ReNcell CX (cell line): ENCODE data around the genes LCAT and SLC12A4.

DNA sequence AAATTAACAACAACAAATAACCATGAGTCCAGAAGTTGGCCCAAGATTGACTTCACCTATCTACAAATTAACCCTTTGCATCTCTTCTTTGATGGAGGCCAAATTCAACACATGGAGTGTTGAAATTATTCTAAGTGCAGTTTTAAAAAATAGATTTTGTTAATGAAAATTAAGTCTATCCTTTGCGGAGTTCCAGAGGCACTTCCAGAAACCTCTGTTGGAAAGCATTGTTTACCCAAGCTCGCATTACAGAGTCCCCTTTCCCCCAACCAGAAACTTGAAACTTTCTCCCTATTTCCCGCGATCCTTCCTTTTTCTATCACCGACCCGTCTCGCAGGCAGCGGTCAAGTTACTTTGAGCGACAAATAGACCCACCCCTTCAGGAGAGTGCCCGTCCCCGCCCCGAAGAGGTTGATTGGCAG is 326 bp upstream of the PSKH1 start:
- PRO-cap: bidirectional peak, plus-strand start outside the sequence, minus-strand start at position 346 of the sequence

DNA sequence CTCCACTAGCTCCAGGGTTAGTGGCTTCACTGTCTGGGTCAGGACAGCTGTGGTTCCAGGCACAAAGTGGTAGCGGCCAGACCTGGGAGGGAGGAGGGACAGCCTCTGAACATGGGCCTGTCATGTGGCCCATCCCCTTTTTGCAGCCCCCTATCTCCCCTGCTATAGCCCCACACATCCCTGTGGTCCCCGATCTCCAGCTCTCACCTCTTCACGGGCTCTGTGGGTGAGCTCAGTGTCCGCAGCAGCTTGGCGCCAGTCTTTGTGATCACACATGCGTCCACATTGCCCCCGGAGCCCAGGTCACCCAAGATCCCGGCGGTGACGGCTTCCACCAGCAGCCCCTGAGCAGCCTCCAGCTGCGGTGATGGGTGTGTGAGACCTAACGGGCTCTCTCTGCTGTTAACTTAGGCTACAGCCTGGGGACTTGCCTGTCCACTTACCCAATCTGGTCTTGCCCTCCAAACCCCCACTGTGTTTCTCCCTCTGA is 2.0 kb downstream of the PSMB10 start:
- PRO-cap: no peak

DNA sequence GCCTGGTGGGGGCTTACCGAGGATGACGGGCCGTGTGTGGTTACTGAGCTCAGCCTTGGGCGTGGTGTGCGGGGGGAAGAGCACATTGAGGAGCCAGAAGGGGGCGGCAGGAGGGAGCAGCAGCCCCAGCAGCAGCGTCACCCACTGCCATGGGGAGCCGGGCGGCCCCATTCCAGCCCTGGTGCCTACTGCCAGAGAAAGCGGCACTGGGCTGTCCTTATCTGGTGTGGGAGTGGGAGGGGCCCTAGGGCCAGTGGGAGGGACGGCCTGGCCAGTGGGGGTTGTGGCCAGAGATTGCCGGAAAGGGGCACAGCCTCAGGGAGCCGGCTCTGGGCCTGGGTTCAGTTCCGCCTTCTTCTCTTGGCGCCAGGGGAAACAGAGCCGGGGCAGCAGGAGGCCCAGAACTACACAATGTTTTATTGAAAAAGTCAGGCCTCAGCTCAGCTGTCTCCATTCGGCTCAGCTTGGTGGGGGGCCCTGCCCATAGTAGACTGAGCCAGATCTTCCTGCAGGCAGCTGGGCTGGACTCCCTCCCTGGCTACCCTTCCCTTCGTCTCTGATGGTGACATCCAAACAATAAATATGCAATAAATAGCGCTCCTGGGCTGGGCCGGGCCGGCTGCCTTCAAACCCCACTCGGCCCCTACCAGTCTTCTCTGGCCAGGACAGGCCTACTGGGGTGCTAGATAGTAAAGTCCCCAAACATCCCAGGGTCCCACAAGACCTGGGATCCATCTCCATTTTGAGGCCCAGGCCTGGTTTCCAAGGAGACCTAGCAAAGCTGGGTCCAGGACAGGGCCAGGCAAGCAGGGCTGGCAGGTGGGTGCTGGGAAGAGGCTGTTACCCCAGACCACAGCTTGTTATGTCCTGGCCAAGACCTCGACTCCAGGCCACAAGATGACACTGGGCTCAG is at the start of gene LCAT:
TSS of gene LCAT (minus strand) at position 190 of the 913 bp plus-strand sequence.
- PRO-cap: bidirectional peak, plus-strand start at position 358 of the sequence, minus-strand start at position 184 of the sequence

- PRO-cap: bidirectional peak, plus-strand start at chr16:67968748, minus-strand start at chr16:67968597
These were observed at the start of gene SLC12A4 for GRCh38 chr16:67968431-67969407. Gene SLC12A4, minus strand, starts transcription at chr16:67968637.

- PRO-cap: no peak
These were observed 5.0 kb downstream of the DPEP2 start for GRCh38 chr16:67994181-67994872.

DNA sequence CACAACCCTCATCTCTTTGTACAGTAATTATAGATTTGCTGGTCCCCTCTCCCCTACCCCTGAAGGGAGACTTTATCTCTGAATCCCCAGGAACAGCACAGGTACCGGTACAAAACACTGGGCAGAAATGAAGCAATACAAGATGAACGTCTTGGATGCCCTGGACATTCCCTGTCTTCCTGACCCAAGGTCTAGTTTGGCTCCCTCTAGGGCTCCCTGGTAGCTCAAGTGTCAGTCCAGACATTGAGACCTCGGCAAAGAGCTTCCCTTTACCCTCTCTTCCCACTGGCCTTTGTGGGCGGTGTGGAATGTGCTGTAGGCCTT is 1.4 kb upstream of the NFATC3 start:
- PRO-cap: no peak

- PRO-cap: no peak
These were observed 1.6 kb downstream of the NFATC3 start for GRCh38 chr16:68086716-68087246.

GRCh38 chr16:68091516-68092125 is 6.5 kb downstream of the NFATC3 start:
- PRO-cap: no peak

GRCh38 chr16:68118982-68119475 is 33.9 kb downstream of the NFATC3 start:
- PRO-cap: no peak

DNA sequence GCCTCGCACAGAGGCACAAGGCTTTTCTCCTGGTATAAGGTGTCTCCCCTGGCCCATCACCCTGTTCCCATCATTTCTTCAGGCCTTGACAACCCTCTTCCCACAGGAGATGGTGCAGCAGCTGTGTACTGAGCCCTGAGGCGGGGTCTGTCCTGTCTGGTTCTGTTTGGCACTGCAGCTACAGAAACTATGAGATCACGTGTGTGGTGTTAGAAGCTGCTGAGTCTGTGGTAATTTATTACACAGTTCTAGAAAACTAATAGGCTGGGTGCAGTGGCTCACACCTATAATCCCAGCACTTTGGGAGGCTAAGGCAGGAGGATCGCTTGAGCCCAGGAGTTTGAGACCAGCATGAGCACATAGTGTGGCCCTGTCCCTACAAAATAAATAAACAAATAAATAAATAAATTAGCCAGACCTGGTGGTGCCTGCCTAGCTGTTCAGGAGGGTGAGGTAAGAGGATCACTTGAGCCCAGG is 7.3 kb downstream of the PLA2G15 start:
- PRO-cap: no peak

GRCh38 chr16:68263493-68263938 is 810 bp upstream of the SLC7A6 start:
- PRO-cap: no peak

- PRO-cap: no peak
These were observed 19.5 kb downstream of the SLC7A6 start for GRCh38 chr16:68283531-68284516.

DNA sequence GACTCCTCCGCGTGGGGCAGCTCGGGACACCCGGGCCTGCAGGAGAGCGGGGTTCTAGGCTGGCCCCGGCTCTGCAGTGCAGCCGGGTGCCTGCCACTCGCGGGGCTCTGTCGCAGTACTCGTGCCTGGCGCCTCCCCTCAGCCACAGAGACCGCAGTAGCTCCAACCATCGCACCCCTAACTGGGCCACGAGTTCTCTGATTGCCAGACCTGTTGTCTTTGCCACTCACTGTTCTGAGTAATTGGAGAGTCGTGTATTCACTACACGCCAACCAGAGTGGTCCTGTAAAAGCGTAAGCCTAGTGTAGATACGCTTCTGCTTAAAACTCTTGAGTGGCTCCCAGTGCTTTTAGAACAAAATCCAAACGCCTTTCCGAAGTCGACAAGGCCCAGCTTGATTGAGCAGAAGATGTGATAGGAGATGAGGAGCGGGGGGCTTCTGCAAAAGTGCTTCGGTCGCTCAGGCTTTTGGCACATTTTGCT is 435 bp downstream of the PRMT7 start:
- PRO-cap: bidirectional peak, plus-strand start at position 85 of the sequence, minus-strand start at position 72 of the sequence

GRCh38 chr16:68415925-68417109 is 32.0 kb downstream of the SMPD3 start:
- PRO-cap: no peak

DNA sequence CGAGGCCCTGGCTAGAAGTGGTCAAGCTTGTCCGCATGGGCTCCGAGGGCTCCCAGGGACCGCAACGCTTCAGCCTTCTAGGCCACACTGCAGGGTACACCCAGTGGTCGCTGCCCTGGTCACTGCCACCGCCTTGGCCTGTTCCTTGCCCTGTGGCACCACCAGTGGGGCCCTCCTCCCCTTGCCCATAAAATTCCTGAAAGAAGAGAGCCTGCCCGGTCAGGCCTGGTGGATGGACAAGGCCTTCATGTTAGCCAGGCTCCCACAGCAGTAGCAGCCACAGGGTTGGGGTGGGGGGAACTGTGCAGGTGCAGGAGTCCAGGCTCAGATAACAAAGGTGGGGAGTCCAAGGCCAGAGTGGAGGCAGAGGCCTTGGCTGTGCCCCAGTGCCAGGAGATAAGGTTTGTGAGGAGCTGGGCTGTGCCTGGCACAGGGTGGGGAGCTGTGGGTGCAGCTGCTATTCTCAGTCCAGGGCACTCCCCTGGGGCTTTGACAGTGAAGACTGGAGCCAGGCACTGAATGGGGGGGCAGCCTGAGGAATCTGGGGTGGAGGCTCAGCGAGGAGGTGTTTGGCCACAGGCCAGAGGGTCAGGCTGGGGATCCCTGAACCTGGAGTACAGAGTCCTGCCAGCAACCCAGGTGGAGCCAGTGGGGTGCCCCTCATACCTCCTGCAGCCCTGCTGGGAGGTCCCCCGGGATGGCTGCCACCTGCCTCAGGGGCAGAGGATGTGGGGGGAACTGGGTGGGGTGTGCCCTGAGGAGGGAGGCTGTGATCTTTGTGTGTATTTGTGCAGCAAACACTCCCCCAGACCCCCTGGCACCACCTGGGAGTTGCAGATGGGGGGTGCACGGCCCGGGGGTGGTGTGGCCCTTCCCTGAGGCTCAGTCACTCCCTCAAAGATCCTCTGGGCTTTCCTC is 44.2 kb upstream of the SMPD3 start:
- PRO-cap: no peak

DNA sequence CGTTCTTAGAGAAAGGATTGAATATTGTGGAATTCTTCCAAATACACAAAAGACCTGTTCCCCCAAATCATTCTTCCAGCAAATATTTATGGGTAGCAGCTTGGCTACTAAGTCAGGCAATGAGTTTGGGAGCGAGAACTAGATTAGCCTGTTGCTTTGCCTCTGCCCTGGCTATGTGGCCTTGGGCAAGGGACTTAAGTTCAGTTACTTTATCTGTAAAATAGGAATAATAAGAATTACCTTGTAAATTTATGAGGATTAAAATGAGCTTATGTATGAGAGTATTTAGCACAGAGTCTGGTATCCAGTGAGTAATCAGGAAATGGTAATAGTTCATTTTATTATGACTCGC is 8.5 kb upstream of the CDH3 start:
- PRO-cap: no peak

GRCh38 chr16:68642431-68643129 is 2.5 kb upstream of the CDH3 start:
- PRO-cap: unidirectional peak, minus-strand start at chr16:68642871

GRCh38 chr16:68643841-68644277 is 1.3 kb upstream of the CDH3 start:
- PRO-cap: no peak

- PRO-cap: no peak
These were observed 3.9 kb downstream of the CDH1 start for GRCh38 chr16:68740930-68741379.

GRCh38 chr16:68892138-68892622 is 48.8 kb downstream of the TANGO6 start:
- PRO-cap: no peak